Left lobe of liver (tissue), 1 donor: ENCODE measurements around the gene FADS1.

GRCh38 chr11:61119621-61120403 is 17.5 kb downstream of the CD5 start:
- PRO-cap, result no peak

DNA sequence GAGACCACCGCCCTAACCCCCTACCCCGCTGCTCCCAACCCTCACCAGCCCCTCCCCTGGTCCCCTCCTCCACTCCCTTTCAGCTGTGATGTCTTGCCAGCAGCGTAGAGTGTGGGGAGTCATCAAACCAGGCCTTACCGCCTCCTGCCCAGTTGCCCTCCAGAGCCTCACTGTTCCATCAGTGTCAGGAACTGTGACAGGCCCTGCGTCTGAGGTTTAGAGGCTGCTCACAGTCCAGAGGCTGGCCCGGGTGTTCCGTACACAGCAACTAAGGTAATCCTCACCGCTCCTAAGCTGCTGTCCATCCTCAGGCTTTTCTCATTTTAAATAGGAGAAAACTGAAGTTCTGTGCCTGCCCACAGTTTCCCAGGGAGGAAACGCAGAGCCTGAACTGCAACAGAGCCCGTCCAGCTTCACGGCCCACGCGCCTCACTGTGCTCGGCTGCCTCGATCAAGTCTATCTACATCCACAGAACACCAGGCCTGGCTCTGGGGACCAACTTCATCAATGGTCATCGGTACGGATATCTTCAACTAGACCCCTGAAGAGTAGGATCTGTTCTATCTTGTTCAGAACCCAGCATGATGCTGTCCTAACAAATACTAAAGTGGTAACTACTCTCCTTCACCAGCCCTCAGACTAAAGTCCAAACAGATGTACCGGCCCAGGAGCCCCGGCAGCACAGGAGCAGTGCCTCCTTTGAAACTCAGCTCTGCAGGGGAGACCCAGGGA is 10.4 kb downstream of the VPS37C start:
- PRO-cap, result no peak

DNA sequence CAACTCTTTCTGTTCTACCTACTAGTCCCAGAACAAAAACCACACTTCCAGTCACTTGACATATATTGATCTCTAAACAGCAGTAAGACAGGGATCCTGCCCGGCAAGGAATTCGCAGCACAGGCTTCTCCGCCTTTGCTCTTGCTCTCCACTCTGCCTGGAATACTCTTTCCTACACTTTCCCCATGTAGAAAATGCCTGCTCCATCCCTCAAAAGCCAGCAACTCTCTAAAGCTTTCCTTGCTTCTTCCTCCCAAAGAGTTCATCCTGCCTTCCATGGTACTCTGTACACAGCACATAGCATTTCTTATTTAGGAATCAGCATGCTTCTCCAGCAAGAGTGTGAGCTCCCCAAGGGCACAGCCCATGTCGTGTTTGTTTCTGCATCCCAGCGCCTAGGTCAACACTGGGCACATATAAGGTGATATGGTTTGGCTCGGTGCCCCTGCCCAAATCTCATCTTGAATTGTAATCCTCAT is 8.5 kb downstream of the VPS37C start:
- PRO-cap, result no peak

- PRO-cap, result no peak
Measured at GRCh38 chr11:61153158-61153638, 8.0 kb downstream of the VPS37C start.

DNA sequence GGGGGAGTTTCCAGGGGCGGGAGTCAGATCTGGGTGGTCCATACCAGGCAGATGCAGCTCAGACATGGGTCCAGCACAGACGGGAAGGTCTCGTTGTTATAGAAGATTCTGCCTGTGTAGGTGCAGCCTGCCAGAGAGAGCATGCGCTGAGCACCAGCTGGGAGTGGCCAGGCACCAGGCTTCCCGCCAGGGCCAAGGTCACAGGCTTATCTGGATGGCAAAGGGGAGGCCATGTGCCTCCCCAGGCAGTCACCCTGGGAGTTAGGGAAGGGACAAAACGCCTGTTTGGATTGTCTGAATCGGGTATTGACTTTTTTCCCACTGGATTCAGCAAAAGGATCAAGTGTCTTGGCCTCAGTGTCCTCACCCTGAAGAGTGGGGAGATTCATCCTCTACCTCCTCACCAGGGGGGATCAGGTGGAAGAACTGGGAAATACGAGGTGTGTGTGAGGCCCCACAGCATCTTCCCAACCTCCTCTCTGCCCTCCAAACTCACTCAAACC is 26.5 kb downstream of the PGA5 start:
- PRO-cap, result bidirectional peak, plus-strand start at position 248 of the sequence, minus-strand start at position 100 of the sequence

DNA sequence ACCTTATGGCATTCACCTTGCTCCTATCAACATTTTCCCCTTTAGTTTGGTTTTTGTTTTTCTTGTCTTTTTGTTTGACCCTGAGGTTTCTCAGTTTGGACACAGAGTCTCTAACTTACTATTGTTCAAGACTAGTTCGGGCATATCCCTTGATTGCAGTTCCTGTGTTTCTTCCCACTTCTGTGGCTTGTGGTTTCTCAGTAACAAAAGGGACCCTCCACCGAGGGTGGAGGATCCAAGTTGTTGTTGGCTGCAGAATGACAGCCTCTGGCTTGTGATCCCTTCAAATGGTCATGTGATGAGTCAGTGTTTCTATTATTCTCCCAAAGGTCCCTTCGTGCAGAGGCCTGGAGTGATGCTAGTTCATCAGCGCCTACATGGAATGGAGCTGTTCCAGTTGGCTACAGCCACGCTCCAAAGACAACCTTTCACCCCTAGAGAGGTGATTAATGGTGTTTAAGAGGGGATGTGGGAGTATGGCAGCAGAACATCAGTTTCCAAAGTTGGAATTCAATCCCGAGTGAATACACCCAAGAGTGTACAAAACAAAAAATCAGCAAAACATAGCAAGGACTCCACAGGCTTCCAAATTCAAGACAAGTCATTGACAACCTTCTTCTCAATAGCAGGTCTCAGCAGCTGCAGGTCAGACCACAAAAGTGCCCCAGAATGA is 2.7 kb upstream of the VWCE start:
- PRO-cap, result no peak

- PRO-cap, result no peak
Measured at GRCh38 chr11:61299323-61300356, 4.5 kb upstream of the VWCE start.

DNA sequence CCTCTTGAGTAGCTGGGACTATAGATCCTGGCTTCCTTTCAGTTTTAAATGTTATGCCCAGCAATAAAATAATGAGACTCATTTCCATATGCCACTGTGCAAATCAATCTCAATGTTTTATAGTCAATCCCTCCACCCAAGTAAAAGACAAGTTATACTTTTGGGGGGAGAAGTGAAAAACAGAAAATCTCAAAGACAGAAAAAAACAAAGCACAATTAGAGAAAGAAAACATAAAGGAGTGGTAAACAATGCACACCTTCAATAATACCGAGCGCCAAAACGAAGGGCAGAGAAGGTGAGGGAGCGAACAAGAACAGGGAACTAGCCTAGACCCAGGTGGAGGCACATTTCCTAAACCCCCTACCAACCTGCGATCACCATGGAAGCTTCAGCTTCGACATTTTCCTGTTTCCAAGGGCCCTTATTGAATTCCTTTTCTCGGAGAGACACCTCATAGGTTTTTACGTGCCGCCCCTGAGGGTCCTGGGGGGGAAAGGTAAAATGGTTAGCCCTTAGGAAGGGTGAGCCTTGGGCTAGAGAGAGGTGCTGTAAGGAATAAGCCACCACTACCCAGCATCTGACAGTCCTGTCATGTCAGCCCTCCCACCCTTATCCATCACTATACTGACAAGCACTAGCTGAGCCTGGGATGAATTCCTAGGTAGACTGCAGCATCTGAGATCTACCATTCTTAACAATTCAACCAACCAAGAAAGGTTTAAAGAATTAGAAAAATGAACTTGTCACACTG is 6.3 kb downstream of the DDB1 start:
- PRO-cap, result no peak

DNA sequence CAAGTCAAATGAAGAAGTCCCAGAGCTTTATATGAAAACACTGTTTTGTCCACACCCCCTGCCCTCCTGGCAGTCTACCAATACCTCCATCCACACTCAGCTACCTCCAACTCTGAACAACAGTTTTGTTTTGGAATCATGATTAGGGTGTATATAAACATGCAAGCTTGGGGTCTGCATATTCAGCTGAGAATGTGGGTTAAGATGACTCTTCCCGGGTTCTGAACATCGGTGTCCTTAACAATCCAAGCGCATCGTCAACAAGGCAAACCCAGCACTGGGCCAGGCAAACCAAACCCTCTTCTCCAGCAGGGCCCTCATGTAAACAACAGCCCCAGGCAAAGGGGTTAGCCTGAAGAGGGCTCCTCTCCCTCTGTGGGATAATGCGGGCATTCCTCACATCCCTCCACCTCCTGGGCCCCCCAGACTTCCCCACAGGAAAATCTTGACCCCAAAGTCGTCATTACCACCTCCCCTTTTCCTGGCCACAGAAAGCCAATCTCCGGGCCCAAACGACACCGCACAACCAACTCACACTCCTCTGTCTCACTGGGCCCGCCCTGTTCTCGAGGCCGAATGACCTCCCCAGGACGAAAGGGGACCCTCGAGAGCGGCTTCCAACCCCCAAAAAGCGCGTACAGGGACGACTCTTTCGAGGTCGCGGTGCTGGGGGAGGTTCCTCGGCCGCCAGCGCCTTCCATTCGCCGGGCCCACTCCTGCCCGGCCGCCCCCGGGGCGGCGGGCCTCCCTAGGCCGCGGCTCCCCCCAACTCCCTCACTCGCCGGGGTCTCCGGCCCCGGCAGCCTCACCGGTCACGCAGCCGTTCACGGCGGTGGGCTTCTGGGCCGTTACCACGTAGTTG is 575 bp downstream of the DDB1 start:
- PRO-cap, result no peak

DNA sequence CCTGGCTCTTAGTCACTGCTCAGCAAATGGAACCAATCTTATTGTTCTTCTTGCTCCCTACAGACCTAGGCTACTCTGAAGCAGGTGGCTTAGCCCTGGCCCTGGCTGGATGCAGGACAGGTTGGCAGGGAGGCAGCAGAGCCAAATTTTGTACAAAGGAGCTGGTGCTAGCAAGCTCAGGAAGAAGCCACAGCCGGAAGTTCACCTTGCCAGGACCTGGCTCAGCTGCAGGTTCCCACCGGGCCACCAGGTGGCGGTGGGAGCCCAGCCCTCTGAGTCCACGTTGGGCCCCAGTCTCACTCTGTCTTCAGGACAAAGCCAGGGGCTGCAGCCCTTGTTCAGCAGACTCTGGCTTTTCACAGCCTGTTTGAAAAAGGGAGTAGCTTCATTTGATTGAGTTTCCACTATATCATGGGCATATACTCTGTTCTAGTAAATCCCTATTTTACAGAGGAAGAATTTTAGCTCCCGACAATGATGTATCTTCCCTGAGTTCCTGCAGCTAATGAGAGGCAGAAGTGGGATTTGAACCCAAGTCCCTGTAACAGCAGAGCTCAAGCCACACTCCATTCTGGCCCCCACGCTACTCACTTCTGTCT is 3.2 kb downstream of the TKFC start:
- PRO-cap, result no peak

DNA sequence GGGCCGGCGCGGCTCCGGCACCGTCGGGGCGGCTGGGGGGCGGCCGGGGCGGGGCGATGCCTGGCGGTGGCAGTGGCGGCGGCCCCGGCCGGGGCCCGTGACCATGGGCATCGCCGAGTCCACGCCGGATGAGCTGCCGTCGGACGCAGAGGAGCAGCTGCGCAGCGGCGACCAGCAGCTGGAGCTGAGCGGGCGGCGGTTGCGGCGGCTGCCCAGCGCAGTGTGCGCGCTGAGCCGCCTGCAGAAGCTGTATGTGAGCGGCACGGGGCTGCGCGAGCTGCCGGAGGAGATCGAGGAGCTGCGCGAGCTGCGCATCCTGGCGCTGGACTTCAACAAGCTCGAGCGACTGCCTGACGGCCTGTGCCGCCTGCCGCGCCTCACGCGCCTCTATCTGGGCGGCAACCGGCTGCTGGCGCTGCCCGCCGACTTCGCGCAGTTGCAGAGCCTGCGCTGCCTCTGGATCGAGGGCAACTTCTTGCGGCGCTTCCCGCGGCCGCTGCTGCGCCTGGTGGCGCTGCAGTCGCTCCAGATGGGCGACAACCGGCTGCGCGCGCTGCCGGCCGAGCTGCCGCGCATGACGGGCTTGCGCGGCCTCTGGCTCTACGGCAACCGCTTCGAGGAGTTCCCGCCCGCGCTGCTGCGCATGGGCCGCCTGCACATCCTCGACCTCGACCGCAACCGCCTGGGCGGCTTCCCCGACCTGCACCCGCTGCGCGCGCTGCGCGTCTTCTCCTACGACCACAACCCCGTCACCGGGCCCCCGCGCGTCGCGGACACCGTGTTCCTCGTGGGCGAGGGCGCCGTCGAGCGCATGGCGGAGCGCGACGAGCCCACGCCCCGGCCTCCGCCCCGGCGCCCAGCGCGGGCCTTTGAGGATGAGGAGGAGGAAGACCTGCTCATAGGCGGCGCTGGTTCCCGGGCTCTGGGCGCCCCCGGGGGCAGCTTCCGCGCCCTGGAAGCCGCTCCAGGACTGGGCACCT is 637 bp downstream of the LRRC10B start:
- PRO-cap, result no peak

GRCh38 chr11:61535301-61535886 is 26.8 kb downstream of the LRRC10B start:
- PRO-cap, result no peak

GRCh38 chr11:61567418-61568122 is 13.3 kb downstream of the SYT7 start:
- PRO-cap, result no peak

DNA sequence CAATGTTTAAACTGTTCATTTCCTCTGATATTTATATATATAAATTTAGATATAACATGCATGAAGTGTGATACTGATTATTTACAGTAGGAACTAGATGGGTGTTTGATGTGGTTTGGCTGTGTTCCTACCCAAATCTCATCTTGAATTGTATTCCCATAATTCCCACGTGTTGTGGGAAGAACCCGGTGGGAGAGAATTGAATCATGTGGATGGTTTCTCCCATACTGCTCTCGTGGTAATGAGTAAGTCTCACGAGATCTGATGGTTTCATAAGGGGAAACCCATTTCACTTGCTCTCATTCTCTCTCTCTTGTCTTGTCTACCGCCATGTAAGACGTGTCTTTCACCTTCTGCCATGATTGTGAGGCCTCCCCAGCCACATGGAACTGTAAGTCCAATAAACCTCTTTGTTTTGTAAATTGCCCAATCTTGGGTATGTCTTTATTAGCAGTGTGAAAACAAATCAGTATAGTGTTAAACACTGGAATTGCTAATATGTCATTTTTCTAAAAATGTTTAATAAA is 33.9 kb upstream of the SYT7 start:
- PRO-cap, result no peak

- PRO-cap, result no peak
Measured at GRCh38 chr11:61749547-61750531, 2.6 kb upstream of the MYRF start.

DNA sequence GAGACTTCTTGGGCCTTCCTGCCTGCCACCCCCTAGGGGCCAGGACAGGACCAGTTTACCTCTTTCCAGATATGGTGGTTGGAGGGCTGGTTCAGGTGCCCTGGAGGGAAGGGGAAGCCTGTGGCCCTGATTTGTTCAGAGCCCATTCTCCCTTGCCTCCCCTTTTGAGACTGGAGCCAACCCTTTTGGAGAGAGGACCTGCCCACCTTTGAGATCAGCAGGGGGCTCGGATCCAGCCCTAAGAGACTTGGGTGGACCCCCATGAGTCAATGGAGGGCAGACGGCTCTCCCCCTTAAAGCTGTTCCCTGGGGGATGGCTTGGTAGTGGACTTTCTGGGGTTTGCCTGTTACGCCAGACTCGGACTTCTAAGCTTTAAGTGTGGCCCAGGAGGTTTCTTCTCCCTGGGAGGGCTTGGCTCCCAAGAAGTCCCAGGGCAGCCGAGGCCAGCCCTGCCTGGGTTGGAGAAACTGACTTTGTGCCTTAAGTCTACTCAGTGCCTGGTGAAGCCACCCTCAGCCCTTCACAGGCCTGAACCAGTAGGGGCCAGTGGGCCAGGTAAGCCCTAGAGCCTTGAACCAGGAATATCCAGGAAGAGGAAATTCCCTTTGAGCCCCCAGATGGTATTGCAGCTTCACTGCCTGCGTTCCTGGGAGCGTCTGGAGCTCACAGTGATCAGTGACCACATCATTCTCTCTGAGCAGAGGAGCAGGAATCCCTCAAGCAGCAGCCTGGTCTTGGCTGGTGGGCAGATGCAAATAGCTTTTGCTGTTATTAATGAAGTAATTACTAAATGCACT is 5.8 kb downstream of the TMEM258 start:
- PRO-cap, result no peak

GRCh38 chr11:61816009-61816639 is 679 bp downstream of the FADS1 start:
- PRO-cap, result bidirectional peak, plus-strand start at chr11:61816256, minus-strand start at chr11:61816148; bidirectional peak, plus-strand start at chr11:61816462, minus-strand start at chr11:61816465

- PRO-cap, result bidirectional peak, plus-strand start at chr11:61816985, minus-strand start at chr11:61816855
Measured at GRCh38 chr11:61816640-61817683, at the start of gene FADS1. Gene FADS1, minus strand, starts transcription at chr11:61817003.

- PRO-cap, result bidirectional peak, plus-strand start at chr11:61904761, minus-strand start at chr11:61904650
Measured at GRCh38 chr11:61904341-61905081, 12.9 kb downstream of the RAB3IL1 start.

GRCh38 chr11:61910732-61911267 is 6.6 kb downstream of the RAB3IL1 start:
- PRO-cap, result no peak